Osteocyte (in vitro differentiated cells): ENCODE results near the gene OLFML3.

DNA sequence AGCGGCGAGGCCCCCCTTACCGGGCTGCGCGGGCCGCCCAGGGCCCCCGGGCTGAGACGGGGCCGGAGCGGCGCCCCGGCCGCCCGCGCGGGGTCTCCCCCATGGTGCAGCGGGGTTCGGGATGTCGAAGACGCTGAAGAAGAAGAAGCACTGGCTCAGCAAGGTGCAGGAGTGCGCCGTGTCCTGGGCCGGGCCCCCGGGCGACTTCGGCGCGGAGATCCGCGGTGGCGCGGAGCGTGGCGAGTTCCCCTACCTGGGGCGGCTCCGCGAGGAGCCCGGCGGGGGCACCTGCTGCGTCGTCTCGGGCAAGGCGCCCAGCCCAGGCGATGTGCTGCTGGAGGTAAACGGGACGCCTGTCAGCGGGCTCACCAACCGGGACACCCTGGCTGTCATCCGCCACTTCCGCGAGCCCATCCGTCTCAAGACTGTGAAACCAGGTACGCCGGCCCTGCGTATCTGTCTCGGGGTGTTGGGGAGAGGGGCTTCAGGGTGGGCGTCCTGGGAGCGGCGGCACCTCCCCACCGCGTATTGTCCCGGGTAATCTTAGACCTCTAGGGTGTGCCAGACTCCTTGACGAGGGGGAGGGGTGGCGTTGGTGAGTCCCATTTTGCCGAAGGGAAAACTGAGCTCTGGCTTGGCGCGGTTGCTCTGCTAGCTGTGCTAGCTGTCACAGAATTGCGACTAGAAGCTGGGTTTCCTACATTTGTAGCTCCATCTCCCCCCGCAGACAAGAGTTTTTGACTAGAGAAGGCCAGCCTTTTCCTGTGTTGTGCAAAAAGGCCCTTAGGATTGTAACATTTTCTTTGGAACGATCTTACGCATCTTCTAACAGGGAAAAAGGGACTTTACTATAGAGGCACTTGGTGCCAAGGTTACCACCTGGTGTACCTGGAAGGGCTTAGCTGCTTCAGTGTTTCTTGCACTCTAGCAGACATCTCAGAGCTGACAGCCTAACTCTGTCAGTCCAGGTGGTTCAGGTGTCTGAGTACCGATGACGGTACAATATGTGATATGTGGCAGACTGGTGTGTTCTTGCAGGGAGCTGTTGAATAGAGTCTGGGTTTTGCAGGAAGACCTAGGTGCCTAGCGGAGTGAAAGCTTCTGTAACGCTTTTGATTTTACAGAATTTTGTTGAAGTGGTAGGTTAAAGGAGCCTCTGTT lies 978 bp downstream of the MAGI3 start:
- PRO-cap, result no peak

GRCh38 chr1:113449379-113450310 lies 59.3 kb downstream of the MAGI3 start:
- PRO-cap, result no peak

DNA sequence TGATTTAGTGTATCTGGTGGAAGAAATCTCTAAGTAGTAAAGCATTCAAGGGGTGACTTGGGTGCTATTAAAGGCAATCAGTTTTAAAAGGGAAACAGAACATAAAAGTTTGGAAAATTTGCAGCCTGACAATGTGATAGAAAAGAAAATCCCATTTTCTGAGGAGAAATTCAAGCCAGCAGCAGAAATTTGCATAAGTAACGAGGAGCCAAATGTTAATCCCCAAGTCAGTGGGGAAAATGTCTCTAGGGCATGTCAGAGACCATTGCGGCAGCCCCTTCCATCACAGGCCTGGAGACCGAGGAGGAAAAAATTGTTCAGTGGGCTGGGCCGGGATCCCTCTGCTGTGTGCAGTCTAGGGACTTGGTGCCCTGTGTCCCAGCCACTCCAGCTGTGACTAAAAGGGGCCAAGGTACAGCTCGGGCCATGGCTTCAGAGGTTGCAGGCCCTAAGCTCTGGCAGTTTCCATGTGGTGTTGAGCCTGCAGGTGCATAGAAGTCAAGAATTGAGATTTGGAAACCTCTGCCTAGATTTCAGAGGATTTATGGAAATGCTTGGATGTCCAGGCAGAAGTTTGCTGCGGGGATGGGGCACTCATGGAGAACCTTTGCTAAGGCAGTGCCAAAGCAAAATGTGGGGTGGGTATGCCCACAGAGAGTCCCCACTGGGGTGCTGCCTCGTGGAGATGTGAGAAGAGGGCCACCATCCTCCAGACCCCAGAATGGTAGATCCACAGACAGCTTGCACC lies 133.5 kb downstream of the MAGI3 start:
- PRO-cap, result no peak

GRCh38 chr1:113793577-113793827 lies 18.8 kb downstream of the RSBN1 start:
- PRO-cap, result no peak

DNA sequence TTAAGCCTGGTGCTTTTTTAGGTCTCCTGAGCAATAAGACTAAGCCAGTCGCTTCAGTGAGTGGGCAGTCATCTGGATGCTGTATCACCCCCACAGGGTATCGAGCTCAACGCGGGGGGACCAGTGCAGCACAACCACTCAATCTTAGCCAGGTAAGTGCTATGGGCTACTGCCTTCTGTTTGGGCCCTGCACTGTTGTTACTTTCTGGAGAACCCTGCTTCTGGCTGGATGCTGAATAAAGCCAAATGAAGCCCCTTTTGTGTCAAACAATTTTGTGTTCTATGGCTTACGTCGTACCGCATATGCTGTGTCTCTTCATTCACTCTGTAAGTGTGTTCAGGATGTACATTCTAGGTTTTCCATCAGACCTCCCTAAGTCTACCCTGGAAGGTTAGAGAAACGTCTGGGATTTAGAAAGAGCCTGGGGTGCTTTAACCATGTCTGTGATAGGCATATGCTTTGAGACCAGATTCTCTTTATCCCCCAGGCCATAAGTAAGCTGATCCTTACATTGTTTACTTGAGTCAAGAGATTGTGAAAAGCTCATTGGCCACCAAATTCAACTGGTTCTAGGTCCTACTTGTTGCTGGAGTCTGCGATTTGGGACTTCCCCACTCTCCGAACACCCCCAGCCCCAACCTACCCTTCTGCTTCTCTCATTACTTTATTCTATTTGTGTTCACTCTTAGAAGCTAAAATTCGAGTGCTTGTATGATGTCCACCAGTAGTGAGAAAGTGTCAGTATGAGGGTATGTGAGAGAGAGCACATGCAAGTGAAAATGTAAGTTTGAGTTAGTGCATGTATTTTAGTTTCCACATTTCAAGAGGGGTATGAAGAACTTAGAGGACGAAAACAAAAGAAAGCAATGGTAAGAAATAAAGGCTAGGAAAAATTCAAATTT lies 7.2 kb upstream of the OLFML3 start:
- PRO-cap, result no peak

- PRO-cap, result bidirectional peak, plus-strand start at chr1:113979447, minus-strand start at chr1:113979335
Measured at GRCh38 chr1:113978759-113979823, at the start of gene OLFML3. TSS of gene OLFML3 (plus strand) at chr1:113979474.

DNA sequence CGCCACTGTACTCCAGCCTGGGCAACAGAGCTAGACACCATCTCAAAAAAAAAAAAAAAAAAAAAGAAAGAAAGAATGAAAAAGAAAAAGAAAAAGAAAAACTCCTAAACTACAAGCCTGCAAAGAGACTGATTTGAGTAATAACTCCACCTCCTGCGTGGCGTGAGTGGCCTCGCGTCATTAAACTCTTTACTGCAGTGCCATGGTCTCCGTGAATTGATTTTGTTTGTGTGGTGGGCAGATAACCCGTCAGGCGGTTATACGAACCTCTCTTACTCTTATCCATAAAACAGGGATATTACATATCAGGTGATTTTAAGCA lies 91.9 kb downstream of the TRIM33 start:
- PRO-cap, result no peak

DNA sequence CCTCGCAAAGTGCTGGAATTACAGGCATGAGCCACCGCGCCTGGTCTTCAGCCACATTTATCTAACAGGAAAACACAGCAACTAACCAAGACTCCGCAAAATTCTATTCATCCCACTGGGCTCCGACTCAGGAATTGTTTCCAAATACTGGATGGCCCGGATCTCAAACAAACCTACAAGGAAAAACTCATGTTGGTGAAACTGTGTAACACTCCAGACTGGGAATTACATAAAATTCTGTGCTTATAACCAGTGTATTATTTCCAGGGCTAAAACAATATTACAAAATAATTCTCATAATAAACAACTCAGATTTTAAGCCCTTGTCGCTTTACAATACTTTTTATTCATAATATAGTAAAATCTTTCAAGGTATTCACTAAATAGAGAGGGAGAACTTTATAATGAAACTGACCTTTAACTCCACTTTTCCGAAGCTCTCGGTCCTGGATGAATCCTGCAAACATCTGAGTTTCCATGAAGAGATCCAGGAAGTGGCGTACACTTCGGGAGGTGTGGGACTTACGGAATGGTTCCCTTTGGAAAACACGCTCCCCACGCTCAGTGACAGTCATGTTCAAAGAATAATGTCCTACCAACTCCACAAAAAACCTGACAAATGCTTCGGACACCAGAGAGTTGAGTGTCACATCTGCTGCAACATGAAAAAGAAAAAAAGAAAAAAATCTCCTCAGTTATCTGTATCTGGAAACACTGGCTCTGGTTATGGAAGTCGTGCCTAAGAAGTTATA lies 6.1 kb upstream of the BCAS2 start:
- PRO-cap, result no peak

GRCh38 chr1:114717402-114718195 lies 1.0 kb upstream of the NRAS start:
- PRO-cap, result no peak

DNA sequence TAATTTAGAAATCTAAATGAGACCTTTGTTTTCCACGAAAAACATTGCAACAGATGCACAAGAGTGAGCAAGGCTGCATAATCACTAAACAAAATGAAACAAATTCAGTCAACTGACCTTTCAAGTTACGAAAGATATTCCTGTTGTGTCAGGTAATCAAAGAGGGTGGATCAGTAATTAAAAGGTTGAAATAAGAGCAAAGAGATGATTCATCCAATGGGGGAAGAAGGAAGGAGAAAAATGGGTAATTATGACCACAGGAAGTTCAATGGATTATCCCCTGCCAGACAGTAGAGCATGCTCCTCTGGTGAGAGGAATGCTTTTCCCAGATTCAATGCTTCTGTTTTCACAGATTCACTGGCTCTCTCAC lies 660 bp upstream of the CSDE1 start:
- PRO-cap, result no peak

GRCh38 chr1:115084726-115085456 lies 4.4 kb downstream of the TSPAN2 start:
- PRO-cap, result no peak

DNA sequence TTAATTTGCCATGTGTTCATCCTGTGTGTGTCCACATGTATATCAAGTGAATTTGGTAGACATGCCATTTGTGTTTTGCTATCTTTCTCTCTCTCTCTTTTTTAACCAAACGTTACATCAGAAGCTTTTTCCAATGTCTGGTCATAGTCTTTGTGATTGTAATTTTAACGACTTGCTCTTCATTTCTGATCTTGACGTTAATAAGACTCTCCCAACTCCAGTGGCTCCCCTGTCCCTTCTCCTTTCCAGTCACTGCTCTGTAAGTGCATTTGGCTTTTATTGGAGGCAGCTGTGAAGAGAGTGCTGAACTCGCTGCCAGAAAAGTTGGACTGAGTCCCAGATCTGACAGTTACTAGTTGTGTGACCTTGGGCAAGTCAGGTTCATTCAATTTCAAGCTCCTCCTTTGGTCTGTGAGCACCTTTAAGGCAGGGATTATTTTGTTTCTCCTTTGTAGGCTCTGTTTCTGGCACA lies 109.6 kb upstream of the TSPAN2 start:
- PRO-cap, result no peak

GRCh38 chr1:115219829-115220444 lies 118.1 kb downstream of the NGF start:
- PRO-cap, result no peak

DNA sequence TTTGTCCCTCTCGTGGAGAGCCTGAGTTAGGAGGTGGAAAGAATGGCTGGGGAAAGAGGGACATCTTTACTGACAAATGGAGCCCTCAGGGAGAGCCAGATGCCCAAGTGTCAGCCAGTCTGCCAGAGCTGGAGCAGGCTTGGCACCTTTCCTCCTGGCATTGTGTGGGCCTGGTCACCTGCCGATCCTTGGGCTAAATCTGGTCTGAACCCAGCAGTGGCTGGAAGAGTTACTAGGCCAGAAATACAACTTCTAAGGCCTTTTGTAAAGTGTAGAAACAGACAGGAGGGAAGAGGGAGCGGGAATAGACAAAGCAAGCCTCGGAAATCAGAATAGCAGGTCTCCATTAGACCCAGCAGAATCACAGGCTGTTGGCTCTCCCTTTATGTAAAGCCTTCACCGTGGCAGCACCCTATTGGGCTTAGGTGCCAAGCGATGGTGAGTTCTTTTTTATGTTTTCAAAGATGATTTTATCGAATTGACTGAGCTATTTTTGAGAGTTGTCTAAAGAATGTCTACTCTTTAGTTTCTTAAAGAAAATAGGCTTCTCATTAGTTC lies 25.1 kb downstream of the VANGL1 start:
- PRO-cap, result no peak

- PRO-cap, result no peak
Measured at GRCh38 chr1:115828134-115828873, 12.6 kb downstream of the NHLH2 start.

GRCh38 chr1:115829316-115829600 lies 11.7 kb downstream of the NHLH2 start:
- PRO-cap, result no peak

DNA sequence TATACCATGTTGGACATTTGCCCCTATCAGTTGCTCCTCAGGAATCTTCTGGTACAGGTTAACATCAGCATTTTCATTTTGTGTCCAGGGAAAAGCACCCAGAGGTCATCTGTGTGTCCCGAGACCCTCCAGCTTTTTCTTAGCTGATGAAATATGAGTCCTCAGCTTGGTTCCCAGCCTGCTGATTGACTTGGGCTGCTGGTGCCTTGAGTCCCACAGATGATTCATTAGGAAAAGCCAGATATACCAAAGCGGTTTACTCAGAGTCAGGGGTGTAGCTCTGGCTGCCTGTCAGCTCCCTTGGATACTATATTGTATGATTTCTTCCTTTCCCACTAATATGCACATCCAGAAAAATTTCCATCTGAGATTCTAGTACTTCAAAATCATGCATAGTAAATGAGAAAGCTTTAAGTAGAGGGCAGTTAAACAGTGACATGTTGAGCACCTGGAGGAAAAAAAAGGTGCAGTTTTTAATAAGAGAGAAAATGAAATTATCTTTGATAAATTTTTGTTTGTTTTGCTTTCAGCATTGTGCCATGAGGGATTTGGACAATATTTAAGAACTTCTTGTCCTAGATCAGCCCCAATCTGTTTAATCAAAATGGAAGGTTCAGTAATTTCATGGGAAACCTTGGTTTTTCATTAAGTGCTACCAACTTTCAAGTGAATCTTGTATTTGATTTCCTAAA lies 43.5 kb upstream of the MAB21L3 start:
- PRO-cap, result no peak

GRCh38 chr1:116164132-116164436 lies 52.9 kb downstream of the MAB21L3 start:
- PRO-cap, result no peak

- PRO-cap, result no peak
Measured at GRCh38 chr1:116361513-116362598, 11.2 kb upstream of the ATP1A1 start.

GRCh38 chr1:116375529-116375983 lies 2.5 kb downstream of the ATP1A1 start:
- PRO-cap, result no peak